Mucosa of descending colon (tissue), 1 donor: ENCODE measurements around the gene ELOVL4.

DNA sequence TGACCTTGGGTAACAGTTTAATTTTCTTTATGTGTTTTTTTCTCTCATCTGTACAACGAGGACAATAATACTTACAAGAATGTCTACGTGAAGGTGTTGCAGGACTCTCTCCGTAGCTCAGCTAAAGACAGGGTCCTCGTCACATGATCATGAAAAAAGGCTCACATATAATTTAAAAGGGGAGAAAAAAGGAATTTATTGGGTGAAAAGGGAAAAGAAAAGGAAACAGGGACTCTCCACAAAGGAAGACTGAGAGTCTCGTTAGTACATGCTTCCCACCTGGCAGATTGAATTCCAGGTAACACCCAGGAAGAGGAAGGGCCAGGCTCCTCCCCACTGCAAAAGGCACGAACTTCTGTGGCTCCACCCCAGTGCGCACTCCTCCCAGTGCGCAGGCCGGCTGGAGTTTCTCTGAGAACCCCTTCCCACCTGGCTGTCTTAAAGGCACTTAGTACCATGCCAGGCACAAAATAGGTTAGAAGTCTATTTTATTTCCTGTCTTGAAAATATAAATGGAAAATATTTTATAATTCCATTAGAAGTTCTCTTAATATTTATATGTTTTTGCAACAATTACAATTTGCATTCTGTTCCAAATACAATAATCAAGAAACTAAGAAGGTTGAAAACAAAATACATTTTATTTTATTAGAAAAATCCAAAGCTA is 129.9 kb downstream of the COL12A1 start:
- PRO-cap = no peak

GRCh38 chr6:75204072-75204694 is 1.7 kb downstream of the COL12A1 start:
- PRO-cap = no peak

DNA sequence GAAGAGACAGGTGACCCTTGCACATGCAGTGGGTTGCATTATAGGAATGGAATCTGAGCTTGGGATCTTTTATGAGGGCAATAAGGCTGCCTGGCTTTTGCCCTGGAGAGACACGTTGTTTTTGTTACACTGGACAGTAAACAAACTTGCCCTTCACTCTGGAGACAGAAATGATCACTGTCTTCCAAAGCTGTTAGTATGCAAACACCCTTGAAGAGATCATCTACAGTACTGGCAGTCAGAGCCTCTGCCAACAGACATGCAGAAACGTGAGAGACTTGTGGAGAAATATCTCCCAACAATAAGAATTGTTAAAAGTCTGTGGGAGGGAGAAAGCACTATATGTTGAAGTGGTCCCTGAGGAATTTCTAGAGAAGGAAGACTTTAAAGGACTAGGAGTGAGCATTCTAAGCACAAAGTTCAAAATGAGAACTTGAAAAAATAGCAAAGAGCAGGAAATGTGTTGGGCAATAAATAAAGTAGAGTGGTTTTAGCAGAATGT is 6.2 kb upstream of the COL12A1 start:
- PRO-cap = bidirectional peak, plus-strand start at position 203 of the sequence, minus-strand start outside the sequence

- PRO-cap = no peak
Measured at GRCh38 chr6:77073020-77073304, 390.3 kb downstream of the HTR1B start.

DNA sequence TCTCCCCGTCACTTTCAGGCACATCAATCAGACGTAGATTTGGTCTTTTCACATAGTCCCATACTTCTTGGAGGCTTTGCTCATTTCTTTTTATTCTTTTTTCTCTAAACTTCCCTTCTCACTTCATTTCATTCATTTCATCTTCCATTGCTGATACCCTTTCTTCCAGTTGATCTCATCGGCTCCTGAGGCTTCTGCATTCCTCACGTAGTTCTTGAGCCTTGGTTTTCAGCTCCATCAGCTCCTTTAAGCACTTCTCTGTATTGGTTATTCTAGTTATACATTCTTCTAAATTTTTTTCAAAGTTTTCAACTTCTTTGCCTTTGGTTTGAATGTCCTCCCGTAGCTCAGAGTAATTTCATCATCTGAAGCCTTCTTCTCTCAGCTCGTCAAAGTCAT is 376.2 kb downstream of the HTR1B start:
- PRO-cap = no peak

GRCh38 chr6:77368677-77369385 is 94.5 kb downstream of the HTR1B start:
- PRO-cap = no peak

GRCh38 chr6:77456360-77457046 is 6.8 kb downstream of the HTR1B start:
- PRO-cap = no peak

- PRO-cap = no peak
Measured at GRCh38 chr6:77649991-77650797, 2.6 kb upstream of the MEI4 start.

GRCh38 chr6:77834870-77835119 is 182.0 kb downstream of the MEI4 start:
- PRO-cap = no peak

DNA sequence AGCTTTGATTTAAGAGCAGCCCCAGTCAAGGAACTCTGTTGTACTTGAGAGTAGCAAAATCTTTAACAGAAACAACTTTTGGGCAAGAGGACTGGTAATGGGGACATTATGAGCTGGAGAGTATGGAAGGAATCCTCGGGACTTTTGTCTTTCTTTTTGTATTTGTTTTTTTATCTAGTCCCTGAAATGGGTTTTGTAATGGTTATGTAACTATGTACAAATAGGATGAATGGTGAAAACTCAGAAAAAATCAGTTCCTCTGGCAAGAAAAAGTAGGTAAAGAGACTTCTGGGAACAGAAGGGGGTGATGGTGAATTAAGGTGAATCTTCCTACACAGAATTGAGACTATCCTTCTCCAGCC is 186.2 kb downstream of the MEI4 start:
- PRO-cap = no peak

DNA sequence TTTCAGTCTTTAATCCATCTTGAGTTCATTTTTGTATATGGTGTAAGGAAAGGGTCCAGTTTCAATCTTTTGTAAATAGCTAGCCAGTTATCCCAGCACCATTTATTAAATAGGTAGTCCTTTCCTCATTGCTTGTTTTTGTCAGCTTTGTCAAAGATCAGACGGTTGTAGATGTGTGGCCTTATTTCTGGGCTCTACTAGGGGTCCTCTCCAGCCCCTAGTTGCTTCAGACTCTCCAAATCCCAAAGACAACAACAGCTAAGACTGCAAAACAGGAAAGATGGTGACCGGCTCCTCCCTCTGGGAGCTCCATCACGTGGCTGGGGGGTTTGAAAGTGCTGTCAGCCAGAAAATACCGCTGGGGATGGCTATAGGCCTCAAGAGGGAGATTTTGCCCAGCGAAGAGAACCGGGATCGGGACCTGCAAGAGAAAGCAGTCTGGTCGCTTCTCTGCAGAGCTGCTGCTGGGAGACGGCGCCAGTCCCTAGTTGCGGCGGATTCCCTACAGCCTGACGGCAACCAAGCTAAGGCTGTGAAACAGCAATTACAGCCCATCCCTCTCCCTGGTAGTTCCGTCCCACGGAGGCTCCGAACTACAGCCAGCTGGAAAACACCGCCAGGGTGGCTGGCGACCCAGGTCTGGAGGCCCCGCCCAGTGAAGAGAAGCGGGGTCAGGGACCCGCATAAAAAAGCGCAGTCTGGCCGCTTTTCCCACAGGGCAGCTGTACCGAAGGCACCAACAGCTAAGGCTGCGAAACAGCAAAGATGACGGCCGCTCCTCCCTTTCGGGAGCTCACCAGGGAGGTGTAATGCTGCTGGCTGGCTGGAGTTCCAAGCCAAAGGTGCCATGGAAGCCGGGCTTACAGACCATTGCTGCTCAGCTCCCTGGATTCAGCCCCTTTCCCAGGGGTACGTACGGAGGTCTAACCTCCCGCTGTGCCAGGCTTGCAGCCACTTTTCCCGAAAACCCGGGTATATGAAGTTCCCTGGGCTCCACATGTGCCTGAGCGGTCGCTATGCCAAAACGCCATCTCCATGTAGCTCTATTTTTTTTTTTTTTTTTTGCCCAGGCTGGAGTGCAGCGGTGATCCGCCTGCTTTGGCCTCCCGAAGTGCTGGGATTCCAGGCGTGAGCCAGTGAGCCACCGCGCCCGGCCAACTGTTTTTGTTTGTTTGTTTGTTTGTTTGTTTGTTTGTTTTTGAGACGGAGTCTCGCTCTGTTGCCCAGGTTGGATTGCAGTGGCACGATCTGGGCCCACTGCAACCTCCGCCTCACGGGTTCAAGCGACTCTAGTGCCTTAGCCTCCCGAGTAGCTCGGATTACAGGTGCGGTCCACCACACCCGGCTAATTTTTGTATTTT is 238.0 kb upstream of the IRAK1BP1 start:
- PRO-cap = no peak

GRCh38 chr6:79041254-79041919 is 36.7 kb downstream of the PHIP start:
- PRO-cap = no peak

DNA sequence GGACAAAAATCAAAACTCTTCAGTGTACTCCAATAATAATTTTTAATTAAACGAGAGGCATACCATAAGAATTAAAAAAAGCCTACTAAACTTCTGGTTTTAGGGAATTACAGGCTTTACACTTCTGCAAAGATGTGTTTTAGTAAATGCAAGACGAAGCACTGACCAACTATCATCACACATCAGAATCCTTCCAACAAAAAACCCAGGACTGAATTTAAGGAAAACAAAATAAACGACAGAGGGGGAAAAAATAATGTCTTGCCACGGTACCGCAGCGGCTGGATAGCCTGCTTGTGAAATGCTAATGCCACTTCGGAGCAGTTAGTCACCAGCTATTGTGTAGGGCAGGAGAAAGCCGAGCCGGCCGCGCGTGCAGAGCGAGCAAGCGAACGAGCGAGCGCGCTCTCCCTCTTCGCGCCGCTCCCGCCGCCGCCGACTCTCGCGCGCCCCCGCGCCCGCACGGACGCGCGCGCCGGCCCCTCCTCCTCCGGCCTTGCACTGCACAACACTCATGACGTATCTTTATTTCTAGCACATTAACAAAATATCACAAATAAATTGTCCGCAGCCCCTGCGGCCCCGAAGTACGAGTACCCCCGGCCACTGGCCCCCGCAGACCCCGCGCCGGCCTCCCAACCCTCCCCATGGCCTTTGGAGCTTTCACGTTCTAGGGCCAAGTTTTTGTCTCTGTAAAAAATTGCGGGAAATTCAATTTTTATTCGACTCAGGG is 1.2 kb downstream of the PHIP start:
- PRO-cap = bidirectional peak, plus-strand start at position 489 of the sequence, minus-strand start at position 309 of the sequence

GRCh38 chr6:79525551-79526130 is 11.6 kb downstream of the LCA5 start:
- PRO-cap = no peak

GRCh38 chr6:79538350-79539016 is 1.3 kb upstream of the LCA5 start:
- PRO-cap = no peak

DNA sequence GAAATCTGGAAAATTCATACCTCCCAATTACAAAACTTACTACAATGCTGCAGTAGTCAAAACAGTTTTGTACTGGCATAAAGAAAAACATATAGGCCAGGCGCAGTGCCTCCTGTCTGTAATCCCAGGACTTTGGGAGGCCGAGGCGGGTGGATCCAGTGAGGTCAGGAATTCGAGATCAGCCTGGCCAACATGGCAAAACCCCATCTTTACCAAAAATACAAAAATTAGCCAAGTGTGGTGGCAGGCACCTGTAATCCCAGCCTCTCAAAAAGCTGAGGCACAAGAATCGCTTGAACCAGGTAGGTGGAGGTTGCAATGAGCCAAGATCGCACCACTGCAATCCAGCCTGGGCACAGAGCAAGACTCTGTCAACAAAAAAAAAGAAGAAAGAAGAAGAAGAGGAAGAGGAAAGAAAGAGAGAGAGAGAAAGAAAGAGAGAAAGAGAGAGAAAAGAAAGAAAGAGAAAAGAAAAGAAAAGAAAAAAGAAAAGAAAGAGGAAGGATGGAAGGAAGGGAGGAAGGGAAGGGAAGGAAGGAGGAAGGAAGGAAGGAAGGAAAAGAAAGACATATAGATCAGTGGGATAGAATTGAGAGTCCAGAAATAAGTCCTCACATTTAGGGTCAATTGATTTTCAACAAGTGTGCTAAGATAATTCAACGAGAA is 34.1 kb upstream of the SH3BGRL2 start:
- PRO-cap = no peak

GRCh38 chr6:79631383-79632254 is 490 bp downstream of the SH3BGRL2 start:
- PRO-cap = bidirectional peak, plus-strand start at chr6:79631605, minus-strand start at chr6:79631599; unidirectional peak, minus-strand start at chr6:79631981; unidirectional peak, minus-strand start at chr6:79632026

DNA sequence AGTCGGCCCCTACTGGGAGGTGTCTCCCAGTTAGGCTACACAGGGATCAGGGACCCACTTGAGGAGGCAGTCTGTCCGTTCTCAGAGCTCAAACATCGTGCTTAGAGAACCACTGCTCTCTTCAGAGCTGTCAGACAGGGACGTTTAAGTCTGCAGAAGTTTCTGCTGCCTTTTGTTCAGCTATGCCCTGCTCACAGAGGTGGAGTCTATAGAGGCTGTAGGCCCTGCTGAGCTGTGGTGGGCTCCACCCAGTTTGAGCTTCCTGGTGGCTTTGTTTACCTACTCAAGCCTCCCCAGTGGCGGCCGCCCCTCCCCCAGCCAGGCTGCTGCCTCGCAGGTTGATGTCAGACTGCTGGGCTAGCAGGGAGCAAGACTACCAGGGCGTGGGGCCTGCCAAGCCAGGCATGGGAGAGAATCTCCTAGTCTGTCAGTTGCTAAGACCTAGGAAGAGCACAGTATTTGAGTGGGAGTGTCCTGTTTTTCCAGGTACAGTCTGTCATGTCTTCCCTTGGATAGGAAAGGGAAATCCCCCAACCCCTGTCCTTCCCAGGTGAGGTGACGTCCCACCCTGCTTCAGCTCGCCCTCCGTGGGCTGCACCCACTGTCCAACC is 32.6 kb downstream of the SH3BGRL2 start:
- PRO-cap = no peak

DNA sequence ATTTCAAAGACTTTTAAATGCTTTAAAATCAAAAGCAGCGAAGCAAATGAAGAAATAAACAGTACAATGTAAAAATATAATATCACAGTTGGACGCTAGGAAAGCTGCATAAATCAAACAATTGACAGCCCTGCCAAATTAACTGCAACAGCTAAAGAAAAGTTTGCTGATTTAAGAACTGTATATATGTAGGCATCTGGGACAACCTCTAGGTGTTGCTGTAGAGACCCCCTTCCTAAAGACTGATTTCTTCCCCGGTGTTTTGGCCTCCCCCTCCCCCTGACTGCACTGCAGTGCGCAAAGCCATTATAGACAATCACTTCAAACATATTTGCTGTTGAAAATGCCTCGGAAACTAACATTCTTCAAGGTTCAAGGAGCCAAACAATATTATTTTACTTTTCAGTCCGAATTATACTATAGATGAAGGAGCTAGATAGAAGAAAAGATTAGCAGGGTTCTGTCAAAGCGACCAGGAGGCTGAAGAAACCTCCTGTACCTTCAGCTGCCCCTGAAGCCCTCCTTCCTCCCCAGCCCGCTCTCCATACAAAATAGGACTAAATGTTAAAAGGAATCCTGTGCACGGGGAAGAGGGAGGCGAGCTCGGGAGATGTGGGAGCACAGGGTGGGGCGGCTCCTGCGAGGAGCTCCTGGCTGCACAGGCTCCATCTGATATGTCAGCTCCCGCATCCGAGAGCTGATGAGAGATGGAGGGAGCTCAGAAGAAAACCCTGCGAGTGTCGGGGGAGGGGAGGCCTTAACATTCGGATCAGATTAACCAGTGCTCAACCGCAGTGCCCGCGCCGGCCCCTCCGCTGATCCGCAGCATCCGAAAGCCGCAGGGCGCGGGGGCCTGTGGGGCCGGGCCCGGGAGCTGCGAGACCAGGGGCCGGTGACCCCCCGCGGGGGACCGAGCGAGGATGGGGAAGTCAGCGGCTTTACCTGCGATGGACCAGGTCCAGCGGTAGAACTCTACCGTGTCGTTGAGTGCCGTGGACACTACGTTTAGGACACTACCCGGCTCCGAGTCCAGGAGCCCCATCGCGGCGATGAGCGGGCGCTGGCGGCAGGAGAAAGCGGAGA is 774 bp downstream of the ELOVL4 start:
- PRO-cap = no peak

- PRO-cap = unidirectional peak, minus-strand start at chr6:79947551
Measured at GRCh38 chr6:79947321-79948015, at the start of gene ELOVL4. ELOVL4 (minus strand) TSS chr6:79947553.